Sciatic nerve (tissue), 1 donor: ENCODE measurements around the gene RCC1L.

GRCh38 chr7:74139303-74139528, 34.9 kb upstream of the EIF4H start:
- PRO-cap = no peak

DNA sequence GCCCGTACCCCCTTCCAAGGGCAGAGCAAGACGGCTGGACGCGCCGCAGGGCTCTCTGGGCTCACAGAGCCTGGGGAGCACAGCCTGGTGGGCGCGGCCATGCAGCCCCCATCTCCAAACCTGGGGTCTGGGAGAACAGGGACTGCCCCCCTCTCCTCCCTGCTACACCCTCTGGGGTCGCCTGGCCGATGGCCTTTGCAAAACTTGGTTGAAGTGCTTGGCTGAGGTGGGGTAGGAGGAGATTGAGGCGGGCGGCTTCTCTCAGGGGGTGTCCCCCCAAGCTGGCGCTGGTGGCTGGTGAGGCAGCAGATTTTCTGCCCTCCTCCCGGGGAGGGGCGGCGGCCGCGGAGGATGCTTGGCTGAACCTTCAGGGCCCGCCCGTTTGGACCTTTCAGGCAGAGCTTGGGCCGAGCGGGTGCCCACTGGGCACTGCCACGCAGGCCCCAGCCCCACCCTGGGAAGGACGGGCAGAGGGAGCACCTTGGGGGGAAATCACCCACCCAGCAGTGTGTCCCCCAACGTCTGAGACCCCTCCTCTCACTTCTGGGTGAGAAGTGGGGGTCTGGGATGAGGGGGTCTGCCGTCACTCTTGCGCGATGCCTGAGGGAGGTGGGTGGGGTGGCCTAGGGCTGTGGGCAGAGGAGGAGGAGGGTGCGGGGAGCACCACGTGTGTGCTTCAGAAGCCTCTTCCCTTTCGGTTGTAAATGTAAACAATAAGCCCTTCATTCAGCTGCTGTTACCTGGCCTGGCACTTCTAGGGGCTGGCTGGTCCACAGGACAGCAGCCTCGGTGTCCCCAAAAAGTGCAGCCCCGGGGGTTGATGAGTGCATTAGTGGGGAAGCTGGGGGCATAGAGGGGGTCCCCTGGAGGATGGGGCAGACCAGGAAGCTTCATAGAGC, 1.1 kb downstream of the CLIP2 start:
- PRO-cap = bidirectional peak, plus-strand start at position 398 of the sequence, minus-strand start at position 271 of the sequence

DNA sequence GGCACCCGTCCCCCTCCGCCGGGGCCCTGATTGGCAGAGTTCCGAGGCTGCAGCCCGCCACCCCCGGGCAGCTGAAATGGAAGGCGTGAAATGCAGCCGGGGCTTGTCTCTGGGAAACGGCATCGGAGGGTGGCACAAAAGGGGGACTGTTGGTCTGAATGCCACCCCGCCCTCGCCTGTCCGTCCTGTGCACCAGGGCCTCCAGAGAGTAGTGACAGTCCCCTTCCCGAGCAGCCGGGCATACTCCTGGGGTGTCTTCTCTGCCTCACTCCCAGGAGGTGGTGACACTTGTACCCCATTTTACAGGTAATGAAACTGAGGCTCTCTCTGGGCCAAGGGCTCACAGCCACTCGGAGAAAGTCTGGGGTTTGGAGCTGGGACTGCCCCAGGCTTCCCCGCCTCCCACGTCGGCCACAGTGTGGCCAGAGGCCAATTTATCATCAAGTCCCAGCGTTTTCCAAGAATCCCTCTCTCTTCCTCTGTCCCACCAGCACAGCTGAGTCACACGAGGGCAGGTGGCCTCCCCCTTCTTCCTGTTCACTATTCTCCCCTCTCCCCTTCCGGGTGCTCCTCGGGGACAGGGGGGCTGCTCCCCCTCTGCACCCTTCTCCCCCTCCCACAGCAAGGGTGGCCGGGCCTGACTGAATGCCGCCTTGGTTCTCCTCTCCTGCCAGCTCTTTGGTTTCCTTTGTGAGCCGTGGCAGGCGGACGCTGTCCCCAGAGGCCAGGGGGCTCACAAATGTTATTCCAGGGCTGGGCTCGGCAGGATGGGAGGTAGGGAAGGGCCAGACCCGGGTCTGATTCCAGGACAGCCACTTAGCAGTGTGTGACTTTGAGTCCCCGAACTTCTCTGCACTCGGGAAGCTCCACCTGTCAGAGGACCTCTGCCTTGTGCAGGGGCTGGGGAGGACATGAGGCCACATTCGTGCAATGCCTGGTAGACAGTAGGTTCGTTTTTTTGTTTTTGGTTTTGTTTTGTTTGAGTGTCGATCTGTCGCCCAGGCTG, 17.6 kb downstream of the CLIP2 start:
- PRO-cap = no peak

GRCh38 chr7:74452916-74453264, 816 bp upstream of the GTF2IRD1 start:
- PRO-cap = bidirectional peak, plus-strand start at chr7:74453168, minus-strand start at chr7:74453079

- PRO-cap = no peak
Observed at GRCh38 chr7:74462563-74463058, 8.9 kb downstream of the GTF2IRD1 start.

DNA sequence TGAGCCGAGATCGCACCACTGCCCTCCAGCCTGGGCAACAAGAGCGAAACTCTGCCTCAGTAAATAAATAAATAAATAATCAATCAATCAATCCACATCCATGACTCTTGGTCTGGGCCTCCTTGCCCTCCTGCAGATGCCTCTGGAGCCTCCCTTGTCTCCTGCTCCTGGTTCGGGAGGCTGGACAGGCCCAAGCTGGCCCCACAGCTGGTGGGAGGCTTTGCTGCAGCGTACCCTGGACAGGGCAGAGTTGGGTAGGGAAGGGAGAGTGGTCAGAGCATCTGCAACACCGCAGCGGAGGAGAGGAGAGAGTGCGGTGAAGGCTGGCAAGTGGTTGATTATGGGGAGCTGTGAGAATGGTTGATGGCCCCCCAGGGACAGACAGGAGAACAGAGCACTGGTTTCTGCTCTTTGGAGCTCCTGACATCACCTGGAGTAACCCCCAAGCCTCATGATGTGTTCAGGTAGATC, 19.0 kb downstream of the GTF2IRD1 start:
- PRO-cap = no peak

DNA sequence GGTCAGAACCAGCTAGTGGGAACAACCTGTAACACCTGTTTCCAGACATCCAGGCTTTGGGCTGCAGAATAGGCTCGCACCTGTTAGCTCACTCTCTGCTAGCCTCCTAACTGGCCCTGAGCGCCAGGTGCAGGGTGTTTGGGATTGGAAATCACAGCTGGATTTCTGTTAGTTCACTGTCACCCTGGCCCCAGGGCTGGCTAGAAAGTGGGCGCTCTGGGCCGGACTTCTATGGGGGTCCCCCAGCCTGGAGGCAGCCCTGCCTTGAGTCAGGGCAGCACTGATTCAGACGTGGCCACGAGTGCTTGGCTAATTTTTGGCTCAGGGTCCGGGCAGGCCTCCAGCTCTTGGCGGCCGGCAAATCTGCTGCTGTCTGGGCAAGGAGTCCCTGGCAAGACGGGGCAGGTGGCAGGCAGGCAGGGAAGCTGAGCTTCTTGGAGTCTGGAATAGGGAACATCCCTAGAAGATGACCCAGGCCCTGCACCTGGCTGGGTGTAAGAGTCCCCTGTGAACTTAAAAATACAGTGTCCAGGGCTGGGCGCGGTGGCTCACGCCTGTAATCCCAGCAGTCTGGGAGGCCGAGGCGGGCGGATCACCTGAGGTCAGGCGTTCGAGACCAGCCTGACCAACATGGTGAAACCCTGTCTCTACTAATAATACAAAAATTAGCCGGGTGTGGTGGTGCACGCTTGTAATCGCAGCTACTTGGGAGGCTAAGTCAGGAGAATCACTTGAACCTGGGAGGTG, 48.8 kb downstream of the GTF2IRD1 start:
- PRO-cap = no peak

- PRO-cap = no peak
Observed at GRCh38 chr7:74554271-74554623, 100.5 kb downstream of the GTF2IRD1 start.

DNA sequence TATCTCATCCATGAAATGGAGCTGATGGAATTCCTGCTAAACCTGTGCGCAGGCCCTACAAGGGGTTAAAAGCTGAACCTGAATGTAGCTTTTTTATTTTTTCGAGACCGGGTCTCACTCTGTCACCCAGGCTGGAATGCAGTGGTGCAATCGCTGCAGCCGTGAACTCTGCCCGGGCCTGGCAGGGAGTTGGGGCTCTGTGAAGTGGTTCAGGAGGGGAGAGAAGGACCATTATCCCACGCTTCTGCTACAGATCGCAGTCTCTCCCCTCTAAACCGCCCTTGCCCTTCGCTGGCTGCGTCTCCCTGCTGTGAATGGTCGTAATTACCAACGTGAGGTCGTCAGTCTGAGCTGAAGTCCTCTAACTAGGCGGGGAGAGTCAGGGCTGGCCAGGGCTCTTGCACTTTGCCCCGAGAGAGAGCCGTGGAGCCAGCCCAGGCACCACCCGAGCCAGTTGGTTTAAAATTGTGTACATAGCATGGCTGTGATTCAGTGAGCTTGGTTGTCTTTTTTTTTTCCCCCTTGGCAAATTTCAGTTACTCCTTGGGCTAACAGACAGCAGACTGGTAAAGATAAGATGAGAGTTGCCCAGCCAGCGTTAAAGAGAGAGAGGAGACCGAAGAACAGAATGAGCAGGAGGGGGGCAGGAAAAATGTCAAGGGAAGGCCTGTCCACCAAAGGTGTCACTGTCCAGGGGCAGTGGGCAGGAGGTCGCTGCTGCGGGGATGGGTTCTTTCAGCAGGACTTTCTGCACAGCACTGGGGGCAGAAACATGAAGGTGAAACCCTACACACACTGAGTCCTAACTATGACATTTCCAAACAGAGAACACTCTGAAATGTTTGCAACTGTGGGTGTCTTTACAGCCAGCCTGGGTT, 77.2 kb upstream of the GTF2I start:
- PRO-cap = no peak

DNA sequence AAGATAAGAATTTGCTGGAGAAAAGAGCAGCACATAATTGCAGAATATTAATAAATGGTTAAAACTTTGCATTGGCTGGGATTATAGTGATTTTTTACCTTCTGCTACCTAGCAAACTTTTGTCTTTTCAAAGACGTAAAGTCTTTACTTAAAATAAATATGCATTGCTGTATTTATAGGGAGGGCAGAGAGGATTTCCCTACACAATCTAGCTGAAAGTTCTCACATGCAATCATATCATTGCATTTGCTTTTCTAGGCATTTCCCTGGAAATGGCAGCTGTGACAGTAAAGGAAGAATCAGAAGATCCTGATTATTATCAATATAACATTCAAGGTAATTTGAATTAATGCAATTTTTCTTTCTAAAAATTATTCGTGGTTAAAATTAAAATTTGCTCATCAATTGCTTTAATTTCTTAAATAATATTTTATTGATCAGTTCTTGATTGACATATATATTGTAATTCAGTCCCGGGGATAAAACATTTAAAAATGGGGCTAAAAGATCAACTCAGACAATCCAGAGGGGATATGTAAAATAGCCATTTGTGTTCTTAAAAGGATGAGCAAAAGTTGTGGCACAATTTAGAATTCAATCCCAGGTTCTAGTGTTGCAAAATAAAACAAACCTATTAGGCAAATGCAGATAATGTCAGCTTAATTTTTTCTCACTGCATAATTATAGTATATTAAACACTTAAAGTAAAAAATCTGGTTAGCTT, 53.4 kb downstream of the GTF2I start:
- PRO-cap = no peak

DNA sequence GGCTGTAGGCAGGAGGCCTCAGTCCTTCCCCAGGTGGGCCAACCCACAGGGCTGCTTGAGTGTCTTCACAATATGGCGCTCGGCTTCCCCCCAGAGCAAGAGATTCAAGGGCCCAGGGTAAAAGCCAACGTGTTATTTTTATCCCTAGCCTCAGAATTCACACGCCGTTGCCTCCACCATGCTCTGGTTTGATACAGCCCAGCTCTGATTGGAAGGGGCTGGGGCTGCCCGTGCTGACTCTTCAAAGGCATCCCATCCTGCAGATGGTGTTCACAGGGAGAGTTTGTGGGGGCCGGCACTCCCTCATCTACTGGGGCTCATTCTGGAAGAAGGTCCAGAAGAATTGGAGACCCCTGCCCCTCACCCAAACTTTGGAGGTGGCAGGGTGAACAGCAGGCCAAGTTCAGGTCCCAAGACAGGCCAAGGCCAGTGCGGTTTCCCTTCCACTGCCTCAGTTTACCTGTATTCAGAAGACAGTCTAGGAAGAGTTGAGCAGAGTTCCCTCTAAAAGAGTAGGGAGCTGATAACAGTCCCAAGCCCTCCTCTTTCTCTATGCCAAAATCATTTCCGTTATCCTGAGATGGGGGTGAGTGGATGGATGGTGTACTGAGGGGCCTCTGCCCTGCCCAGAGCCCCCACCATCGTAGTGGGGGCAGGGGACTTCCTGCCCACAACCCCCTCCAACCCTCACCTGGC, 42.9 kb downstream of the RCC1L start:
- PRO-cap = no peak

- PRO-cap = bidirectional peak, plus-strand start at chr7:75073968, minus-strand start at chr7:75073764
Observed at GRCh38 chr7:75072956-75074202, at the start of gene RCC1L. TSS of gene RCC1L (minus strand) at chr7:75073802.

DNA sequence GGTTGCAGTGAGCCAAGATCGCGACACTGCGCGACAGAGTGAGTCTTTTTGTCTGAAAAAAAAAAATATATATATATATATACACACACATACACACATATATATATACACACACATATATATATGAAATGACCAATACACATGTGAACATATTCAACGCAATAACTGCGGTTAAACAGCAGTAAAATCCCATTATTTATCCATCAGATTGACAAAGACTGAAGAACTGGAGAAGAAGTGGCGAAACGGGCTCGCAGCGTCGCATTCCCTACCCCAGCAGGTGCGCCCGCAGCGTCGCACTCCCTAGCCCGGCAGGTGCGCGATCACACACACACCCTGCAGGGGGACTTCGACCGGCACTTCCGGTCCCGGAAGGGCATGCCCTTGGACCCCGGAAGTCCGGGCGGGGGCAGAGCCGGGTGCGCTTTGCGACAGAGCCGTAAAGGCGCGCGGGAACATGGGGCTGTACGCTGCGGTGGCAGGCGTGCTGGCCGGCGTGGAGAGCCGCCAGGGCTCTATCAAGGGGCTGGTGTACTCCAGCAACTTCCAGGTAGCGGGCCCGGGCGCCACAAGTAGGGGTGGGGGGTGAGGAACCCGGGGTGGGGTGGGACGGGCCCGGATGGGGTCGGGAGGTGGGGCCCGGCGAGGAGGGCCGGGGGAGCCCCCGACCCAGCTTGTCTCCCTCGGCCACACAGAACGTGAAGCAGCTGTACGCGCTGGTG, 14.6 kb downstream of the TRIM73 start:
- PRO-cap = no peak

GRCh38 chr7:75418828-75419896, 23.7 kb downstream of the TRIM73 start:
- PRO-cap = no peak

- PRO-cap = no peak
Observed at GRCh38 chr7:75542705-75543148, 50.6 kb downstream of the SPDYE5 start.

DNA sequence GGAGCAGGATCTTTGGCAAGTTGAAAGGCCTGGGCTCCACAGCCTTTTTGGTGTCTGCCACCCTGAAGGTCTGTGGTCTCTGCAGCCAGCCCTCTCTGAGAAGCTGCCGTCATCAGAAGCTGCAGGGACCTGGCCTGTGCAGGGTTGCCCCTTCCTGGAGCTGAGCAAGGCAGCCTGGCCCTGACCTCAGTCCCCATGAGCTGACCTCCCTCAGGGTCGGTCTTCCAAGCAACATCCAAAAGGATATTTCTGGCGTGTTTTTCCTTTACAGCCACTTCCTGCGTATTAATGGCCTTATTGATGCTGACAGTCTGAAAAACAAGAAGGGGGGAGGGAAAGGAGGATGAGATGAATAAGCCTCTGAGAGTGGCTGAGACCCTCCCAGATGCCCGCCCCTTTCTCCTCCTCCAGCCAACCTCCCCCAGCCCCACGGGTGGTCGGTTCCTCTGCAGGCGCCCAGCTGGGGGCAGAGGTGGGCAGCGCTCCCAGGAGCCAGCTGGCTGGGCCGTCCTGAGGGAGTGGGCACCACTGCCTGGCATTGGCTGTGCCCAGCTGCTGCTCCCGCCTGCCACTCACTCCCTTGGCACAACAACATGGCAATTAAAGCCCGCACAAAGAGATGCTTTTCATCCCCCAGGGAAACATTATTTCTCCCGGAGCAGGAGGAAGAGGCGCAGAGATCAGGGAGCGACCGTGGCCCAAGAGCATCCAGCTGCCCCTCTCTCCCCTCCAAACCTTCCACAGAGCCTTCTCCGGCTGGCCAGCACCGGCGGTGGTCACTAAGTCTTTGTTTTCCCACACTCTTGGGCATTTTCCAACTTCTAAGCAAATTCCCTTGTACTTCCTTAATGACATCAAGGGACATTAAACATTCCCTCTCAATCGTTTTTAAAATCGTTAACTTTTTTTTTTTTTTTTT, 107.1 kb downstream of the SPDYE5 start:
- PRO-cap = bidirectional peak, plus-strand start at position 469 of the sequence, minus-strand start at position 287 of the sequence; unidirectional peak, plus-strand start at position 676 of the sequence

DNA sequence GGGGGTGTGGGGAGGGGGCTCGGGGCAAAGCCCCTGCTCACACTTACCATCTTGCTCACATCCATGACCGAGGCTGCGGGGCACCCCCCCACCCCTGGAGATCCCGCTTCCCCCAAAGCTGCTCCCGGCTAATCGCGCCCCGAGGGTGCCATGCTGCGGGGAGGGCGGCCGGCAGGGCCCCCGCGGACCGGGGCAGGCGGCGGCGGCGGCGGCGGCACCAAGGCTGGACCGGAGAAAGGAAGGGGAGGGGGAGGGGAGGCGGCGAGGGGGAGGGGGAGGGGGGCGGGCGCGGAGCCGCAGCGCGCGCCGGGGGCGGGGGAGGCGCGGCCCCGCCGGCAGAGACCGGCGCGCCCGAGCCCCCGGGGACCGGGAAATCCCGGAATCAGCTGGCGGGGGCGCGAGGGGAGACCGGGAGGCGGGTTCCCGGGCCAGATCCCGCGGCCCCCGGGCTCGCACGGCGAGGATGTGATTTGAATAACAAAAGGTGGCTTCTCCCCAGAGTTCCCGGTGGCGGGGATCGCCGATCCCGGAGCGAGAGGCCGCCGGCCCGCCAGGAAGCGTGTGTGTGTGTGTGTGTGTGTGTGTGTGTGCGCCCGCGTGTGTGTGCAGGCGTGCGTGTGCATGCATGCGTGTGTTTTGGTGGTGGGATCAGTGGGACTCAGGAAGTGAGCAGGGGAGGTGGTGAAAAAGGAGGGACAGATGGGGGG, 99.6 kb downstream of the HIP1 start:
- PRO-cap = bidirectional peak, plus-strand start at position 338 of the sequence, minus-strand start at position 237 of the sequence

DNA sequence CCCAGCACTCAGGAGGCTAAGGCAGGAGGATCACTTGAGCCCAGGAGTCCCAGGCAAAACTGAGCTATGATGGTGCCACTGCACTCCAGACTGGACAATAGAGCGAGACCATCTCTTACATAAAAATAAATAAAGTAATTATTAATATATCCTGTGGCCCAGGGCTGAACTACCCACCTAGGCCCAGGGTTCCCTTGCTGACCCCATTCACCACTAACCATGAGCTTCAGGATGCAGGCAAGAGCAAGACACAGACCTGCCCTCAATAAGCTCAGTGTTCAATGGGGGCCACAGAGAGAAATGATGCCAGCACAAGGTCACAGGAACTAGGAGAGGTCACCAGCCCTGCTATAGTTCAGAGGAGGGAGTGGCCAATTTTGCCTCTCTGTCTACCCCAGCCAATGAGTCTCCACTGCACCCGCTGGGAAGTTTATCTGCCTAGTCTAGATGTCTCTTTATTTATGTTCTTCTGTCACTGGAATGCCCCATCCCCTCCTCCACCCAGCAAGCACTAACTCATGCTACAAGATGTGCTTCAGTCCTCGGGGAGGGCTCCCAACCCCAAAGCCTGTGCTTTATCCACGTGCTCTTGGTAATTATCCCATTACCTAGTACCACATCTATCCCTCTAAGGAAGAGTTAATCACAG, 4.3 kb downstream of the HIP1 start:
- PRO-cap = no peak

DNA sequence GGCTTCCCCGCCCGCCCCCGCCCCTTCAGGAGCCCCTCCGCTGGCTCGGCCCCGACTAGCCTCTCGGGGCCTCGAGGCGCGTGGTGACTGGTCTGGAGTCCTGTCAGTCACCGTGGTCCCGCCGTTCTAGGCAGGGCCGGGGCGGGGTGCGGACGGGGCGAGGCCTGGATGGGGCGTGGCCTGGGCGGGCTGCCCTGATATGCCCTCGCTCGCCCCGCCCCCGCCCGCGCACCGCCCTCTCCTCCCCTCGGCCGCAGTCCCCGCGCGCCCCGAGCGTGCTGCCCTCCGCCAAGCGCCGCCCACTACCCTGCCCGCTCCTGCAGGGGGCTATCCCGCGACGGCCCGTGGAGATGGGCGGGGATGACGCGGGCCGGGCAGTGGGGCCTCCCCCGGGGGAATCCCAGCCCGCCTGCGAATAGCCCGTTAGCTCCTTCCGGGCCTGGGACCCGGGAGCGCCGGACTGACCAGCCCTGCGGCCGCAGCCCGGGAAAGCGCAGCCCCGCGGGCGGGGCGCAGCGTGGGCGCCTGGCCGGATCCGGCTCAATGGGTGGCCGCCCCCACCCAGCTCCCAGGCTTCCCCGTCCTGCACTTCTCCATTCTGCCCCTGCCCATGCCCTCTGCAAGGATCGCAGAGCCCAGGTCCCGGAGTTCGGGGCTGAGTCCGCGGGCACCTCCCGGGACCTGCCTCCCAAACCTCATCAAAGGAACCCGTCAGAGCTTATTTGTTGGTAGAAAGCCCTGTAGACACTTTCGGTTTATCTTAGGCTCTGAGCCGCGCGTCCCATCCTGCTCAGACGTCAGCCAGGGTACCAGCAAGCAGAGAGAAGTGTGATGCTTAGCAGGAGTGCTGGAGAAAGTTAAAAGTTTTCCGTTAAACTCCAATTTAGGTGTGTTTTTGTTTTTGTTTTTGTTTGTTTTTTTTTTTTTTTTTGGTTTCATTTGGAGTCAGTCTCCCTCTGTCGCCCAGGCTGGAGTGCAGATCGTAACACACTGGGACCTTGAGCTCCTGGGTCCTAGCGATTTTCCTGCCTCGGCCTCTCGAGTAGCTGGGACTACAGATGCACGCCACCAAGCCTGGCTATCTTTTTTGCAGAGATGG, 692 bp upstream of the HIP1 start:
- PRO-cap = bidirectional peak, plus-strand start at position 227 of the sequence, minus-strand start outside the sequence; bidirectional peak, plus-strand start at position 596 of the sequence, minus-strand start at position 462 of the sequence

GRCh38 chr7:75879162-75880297, 696 bp downstream of the RHBDD2 start:
- PRO-cap = no peak